Measurements from ENCODE around the genes MAP3K14 and ARL17B.

GRCh38 chr17:44969457-44969853, 1.4 kb upstream of the C1QL1 start:
- RAMPAGE, long total RNA: no peak
- RRBS: 45% methylated on average over 4 of the region's 13 CpGs

DNA sequence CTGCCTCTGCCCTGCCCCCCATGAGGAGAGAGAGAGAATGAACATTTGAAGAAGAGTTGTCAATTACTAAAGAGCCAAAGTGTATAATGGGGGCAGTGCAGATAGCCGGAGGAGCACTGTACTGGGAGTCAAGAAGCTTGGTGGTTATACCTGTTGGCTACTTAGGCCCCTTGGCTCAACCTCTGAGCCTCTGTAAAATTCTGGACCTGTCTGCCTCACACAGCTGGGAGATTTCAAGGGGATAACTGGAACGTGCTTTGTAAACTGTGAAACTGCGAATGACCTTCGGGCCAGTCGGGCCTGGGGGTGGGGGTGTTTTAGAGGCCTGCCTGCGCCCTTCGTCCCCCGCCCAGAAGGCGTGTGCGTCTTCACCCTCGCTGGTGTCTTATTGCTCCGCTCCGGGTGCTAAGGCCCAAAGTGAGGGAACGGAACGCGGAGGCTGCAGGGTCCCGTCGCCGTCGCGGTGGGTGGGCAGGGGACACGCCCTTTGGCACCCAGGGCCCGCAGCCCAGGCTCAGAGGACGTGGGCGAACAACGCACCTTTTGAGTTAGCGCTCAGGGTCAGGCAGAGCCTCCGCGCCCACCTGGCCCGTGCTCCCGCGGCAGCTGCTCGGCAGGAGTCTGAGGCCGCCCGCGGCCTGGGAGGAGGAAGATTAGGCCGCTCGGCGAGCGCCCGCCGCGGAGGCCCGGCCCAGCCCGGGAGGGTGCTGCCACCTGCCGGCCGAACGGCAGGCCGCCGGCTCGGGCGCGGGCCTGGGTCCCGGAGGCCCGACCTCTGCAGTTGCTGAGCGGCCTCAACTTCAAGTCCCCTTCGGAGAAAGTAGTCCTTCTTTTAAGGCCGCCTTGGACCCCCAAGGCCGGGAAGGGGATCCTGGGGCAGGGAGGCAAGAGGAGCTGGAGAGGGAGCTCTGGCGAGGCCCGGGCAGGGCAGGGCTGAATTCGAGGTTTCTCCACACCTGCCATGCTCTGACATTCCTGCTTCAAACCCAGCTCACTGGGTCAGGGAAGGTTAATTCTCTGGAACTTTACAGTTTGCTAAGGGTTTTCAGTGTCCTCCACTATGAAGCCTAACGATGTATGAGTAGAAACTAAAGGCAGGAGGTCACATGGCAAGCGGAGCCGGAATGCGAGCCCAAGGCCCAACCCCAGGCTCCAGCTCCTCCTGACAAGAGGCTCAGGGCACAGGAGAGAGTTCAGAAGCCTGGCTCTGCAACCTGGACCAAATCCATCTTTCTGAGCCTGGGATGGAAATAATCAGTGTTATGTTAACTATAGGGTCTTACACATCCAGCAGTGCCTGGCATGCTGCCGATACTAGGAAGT, 29.5 kb downstream of the DCAKD start:
- RAMPAGE, long total RNA: no peak
- RRBS: 27% methylated on average over 7 of the region's 67 CpGs

GRCh38 chr17:45040413-45041334, 10.8 kb downstream of the DCAKD start:
- RAMPAGE, long total RNA: no peak
- RRBS: no CpG with 5 or more reads among the region's 9 CpGs

DNA sequence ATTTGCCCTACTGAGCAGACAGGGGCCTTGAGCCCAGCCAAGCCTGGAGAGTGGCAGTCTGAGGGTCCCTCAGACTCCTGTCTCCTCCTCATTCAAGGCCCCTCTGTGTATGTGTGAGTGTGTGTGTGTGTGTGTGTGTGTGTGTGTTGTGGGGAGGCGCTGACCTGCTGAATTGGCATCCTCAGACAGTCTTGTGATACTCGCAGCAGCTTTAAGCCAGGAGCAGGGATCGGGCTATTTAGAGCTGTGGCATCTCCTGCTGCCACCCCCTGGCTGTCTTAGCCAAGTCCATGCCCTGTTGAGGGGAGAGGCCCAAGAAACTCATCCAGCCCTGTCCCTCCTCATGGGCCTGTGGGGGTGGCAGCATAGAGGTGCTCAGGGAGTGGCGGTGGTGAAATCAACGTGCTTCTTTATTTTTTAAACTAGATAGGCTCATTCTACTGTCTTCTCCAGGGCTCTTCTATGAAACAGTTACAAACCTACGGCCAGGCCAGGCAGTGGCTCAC, 21.0 kb downstream of the PLCD3 start:
- RAMPAGE, long total RNA: no peak
- RRBS: no CpG with 5 or more reads among the region's 6 CpGs

- RAMPAGE, long total RNA: no peak
- RRBS: no CpG with 5 or more reads among the region's 14 CpGs
These were observed 18.2 kb downstream of the PLCD3 start for GRCh38 chr17:45114115-45114515.

DNA sequence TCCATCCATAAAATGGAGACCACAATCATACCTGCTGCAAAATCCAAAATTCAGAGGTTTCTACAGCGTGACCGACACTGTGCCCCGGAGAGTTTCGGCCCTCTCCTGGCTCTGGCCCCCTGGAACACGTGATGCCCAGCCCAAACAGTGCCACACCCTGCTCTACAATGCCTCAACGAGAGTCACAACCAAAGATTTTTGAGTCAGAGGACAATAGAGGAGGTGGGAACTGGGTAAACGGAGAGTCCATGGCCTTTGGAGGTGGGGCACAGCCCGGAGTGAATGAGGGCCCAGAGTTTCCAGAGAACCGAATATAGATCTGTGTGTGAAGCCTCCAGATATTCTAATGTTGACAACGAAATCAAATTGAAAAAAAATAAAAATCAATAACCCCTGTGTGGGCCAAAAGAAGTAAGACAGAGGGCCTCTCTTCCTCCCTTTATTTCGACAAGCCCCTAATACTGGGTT, 9.6 kb downstream of the PLCD3 start:
- RAMPAGE, long total RNA: no peak
- RRBS: no CpG with 5 or more reads among the region's 11 CpGs

- RAMPAGE, long total RNA: no peak
- RRBS: 100% methylated on average over 1 of the region's 21 CpGs
These were observed 5.3 kb upstream of the HEXIM1 start for GRCh38 chr17:45142771-45143668.

DNA sequence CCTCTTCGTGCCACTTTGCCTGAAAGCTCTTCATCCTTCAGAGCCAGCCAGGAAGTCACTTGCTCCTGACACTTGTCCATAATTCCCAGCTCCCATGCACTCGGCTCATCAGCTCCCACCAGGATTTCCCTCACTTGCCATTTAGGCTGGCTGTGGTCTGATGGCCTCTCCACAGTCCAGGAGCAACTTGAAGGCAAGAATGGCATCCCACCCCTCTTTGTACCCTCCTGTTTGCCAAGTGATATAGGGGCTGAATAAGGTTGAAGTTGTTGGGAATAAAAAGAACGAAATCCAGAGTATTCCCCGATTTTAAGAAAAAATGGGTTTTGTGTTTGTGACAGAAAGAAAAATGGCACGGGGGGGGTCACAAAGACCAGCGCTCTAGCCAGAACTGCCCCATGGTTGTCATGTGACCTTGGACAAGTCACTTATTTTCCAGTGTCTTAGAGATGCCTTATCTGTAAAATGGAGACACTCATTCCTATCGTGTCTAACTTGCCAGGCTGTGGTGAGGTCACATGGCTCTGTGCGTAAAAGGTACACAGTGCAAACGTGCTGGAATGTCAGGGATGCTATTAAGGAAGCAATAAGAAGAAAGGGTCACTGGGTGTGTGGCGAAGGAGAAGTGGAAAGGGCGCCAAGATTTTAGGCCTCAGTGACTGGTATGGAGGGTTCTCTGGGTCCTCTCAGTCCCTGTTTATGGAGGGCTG, 1.7 kb upstream of the HEXIM1 start:
- RAMPAGE, long total RNA: no peak
- RRBS: no CpG with 5 or more reads among the region's 11 CpGs

GRCh38 chr17:45148013-45148390, 273 bp upstream of the HEXIM1 start:
- RAMPAGE, long total RNA: no peak
- RRBS: no CpG with 5 or more reads among the region's 34 CpGs

- RAMPAGE, long total RNA: no peak
- RRBS: no CpG with 5 or more reads among the region's 11 CpGs
These were observed 11.2 kb downstream of the HEXIM2 start for GRCh38 chr17:45172518-45173535.

DNA sequence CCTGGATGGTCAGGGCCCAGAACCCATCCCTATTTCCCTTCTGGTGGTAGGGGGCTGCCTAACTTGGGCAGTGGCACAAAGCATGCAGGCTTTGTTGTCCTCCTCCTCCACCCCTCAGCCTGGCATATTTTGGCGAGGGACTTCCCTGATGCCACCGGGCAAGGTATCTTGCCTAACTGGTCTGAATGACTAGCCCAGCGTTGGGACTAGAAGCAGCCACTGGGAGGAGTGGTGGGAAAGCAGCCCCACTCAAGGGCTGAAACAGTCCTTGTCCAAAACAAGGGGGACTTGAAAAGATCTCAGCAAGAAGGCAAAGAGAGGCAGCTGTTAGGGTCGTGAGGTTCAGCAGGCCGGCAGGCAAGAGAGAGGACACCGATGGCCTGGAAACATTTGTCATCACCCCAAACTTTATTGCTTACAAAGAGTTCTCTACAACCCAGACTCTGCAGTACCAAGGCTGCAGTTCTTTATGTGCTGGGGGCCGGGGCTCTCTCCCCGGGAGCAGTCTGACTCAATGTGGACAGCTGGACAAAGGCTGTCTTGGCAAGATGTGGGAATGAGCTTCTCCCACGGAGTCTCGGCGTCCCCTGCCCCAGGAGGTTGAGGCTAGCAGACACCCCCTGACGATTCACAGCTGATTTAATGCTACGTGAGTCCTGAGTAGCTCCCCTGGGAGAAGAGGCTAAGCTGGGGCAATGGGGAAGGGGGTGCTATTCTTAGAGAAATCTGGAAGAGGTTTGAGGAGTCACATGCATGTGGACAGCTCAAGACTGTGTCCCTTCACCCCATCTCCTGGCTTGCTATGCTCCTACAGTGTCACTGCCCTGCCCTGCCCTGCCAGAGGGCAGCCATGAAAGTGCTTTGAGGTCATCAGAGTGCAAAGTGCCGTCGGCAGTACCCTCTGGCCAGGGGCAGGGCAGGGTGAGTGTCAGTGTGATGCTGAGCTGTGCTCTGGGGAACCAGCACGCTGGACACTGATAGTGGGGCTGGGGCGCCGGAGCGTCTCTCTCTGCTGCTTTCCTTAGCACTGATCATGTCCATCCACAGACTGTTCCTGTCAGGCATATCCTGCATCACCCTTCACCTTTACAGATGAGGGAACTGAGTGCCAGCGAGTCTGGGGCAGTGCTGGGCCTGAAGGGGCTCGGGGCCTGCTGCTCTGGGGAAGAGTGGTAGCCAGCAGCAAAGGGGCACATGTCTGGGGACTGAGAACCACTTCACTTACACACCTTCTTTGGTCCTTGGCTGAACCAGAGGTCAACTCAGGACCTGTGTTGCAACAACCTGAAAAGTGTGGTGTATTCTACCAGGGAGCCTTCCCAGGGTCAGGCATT, 1.3 kb upstream of the SPATA32 start:
- RAMPAGE, long total RNA: no peak
- RRBS: no CpG with 5 or more reads among the region's 21 CpGs

- RAMPAGE, long total RNA: no peak
- RRBS: no CpG with 5 or more reads among the region's 11 CpGs
These were observed 14.3 kb downstream of the MAP3K14 start for GRCh38 chr17:45302475-45303052.

GRCh38 chr17:45316117-45317146, at the start of gene MAP3K14:
Gene MAP3K14, minus strand, starts transcription at chr17:45317020.
- RAMPAGE, long total RNA: no peak
- RRBS: 1% methylated on average over 33 of the region's 97 CpGs

- RAMPAGE, long total RNA: no peak
- RRBS: no CpG with 5 or more reads among the region's 10 CpGs
These were observed 47.7 kb upstream of the MAP3K14 start for GRCh38 chr17:45364502-45365015.

GRCh38 chr17:45579392-45580030, 89.0 kb upstream of the PLEKHM1 start:
- RAMPAGE, long total RNA: no peak
- RRBS: no CpG with 5 or more reads among the region's 6 CpGs

DNA sequence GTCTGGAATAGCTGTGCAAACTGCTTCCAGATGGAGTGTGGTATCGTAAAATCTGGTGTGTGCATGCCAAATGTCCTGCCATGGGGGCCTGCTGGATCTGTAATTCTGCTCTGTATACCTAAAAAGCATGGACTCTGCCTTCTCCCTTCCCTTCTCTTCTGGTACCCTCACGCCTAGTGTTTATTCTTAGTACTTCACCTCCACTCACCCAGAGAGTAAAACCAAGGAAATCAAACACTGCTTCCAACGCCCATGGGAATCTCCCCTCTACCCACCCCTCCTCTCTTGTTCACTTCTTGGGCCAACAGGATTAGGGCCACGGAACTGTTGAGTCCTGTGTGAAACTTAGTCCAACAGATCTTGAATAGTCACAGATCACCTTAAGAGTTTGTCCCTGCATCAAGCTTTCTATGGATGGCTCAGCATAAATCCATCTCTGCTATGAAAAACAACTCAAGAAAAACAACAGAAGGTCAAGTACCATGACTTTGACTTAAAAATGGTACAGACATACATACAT, 38.9 kb downstream of the STH start:
- RAMPAGE, long total RNA: no peak
- RRBS: no CpG with 5 or more reads among the region's 4 CpGs

DNA sequence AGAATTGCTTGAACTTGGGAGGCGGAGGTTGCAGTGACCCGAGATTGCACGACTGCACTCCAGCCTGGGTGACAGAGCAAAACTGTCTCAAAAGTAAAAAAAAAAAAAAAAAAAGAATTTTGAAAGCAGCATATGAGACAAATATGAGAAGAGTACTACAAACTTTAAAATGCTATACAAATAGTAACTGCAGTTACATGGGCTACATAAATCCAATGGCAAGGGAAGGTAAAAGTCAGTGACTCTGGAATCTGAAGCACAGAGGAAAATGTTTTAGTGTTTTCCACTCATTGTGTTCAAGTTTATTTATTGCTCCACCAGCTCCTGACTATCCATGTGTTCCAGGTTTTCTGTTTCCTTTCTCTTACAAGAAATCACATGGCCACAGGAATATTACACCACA, 47.7 kb downstream of the STH start:
- RAMPAGE, long total RNA: no peak
- RRBS: no CpG with 5 or more reads among the region's 3 CpGs

- RAMPAGE, long total RNA: no peak
These were observed 57.3 kb downstream of the KANSL1 start for GRCh38 chr17:46135920-46136251.

GRCh38 chr17:46171833-46172378, 21.3 kb downstream of the KANSL1 start:
- RAMPAGE, long total RNA: no peak
- RRBS: no CpG with 5 or more reads among the region's 14 CpGs

DNA sequence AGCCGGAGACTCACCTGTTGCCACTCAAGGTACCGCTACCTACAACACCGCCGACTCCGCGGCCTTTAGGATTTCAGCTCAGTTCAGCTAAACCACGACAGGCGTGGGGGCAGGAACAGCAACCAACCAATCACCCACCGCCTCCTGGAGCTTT, at the start of gene ARL17B:
TSS of gene ARL17B (minus strand) at position 105 of the 154 bp plus-strand sequence.
- RAMPAGE, long total RNA: no peak
- RRBS: no CpG with 5 or more reads among the region's 9 CpGs

Data from hepatocyte (in vitro differentiated cells and primary cell).